OCI-LY7 (cell line): Measurements from ENCODE around the genes KLHDC3, SLC22A7, LRRC73, MAD2L1BP and MRPS18A.

GRCh38 chr6:42306815-42307442, 89.3 kb upstream of the MRPS10 start:
- PRO-cap = no peak
- RAMPAGE, long total RNA = no peak

GRCh38 chr6:42367096-42367739, 84.5 kb downstream of the TRERF1 start:
- PRO-cap = no peak
- RAMPAGE, long total RNA = no peak

DNA sequence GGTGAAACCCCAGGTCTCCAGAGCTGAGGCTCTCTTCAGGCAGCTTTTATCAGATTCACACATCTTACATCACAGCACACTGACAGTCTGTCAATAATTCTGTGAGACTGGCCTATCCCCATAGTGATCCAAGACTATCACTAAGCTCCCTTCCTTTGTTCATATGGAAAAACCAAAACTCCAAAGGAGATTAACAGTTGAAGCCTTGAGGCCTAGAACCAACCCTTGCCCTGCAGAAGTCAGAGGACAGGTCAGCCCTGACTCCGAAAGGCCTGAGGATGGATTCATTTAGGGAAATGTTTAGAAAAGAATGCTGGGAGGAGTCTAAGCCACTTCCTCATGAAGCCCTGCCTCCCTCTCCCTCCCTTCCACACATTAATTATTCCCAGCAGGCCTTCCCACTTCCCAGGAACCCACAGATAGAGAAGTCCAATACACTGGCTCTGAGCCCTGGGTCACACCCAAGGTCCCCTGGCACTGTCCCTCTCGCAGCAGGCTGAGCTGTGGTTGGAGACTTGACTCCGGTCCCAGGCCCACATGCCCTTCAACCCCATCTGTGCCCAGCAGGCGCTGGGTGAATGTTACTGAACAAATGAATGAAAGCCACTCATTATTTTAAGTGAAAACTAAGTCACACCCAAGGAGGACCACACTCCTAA, 23.1 kb downstream of the TRERF1 start:
- PRO-cap = no peak
- RAMPAGE, long total RNA = no peak

DNA sequence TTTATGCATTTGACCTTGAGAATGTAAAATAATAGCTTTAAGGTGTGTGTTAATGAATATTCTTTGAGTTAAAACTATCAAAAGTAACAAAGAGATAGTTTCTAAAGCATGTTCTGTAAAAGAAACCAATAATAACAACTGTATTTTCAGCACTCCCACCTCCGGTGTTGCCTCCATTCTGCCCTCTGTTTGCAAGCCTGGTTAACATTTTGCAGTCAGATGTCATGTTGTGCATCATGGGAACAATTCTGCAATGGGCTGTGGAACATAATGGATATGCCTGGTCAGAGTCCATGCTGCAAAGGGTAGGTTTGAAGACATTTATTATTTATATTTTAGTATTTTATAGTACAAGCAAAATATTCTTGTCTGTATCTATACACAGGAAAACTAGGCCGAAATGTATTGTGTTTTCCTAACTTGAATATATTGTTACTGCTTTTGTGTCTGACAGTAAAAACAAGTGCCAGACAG, 70.0 kb downstream of the PRPH2 start:
- PRO-cap = no peak
- RAMPAGE, long total RNA = no peak

DNA sequence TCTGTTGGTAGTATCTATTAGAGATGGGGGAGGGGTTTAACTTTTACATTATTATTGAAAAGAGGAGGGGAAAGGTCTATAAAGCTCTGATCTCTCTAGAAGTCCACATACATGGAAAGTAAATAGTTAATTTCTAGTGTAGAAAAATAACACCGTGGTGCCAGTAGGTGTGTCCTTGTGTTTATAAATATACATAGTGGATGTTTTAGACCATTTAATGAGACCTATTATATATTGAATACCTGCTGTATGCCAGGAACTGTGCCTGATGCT, 2.4 kb downstream of the BICRAL start:
- PRO-cap = no peak
- RAMPAGE, long total RNA = no peak

- PRO-cap = no peak
- RAMPAGE, long total RNA = no peak
Observed at GRCh38 chr6:42983784-42983889, 733 bp upstream of the PPP2R5D start.

DNA sequence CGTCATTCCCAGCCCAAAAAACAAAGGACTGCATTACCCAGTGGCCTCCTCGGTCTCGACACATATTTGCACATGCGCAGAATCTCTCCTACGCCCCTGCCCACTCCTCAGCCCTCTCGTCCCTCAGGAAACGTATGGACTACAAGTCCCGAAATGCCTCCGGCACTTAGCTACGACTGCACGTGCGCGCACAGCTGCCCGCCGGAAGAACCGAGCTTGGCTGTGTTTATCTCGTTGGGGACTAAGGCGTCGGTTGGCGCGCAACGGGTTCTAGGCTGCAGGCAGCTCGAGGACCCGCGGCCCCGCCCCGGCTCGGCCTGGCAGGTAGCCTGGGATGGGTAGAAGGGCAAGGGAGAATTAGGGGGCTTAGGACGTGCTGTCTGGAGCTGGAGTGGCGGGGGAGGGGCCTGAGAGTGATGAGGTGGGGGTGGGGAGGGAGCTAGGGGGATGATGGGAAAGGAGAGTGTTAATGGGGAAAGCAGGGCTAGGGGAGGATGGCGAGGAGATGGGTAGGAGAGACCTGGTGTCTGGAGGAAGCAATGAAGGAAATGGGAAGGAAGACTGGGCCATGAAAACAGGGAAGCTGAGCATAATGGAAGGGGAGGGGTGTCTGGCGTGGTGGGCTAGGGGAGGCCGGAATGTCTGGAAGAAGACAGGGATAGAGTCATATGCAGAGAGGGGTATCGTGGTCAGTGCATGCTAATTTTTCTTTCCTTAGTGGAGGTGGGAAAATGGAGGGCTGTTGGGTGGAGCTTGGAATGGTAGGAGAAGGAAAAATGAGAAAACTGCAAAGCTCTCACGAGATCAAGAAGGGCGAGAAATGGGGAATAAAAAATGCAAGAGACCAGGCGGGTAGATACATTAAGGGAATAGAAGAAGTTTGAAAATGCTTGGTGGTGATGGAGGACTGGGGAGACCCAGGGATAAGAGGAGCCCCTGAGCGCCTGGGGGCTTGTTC, at the start of gene KLHDC3:
TSS of gene KLHDC3 (plus strand) at position 225 of the 958 bp plus-strand sequence.
- PRO-cap = bidirectional peak, plus-strand start at position 244 of the sequence, minus-strand start outside the sequence; unidirectional peak, plus-strand start at position 469 of the sequence
- RAMPAGE, long total RNA = no peak

GRCh38 chr6:43059112-43059315, 220 bp downstream of the MRPL2 start:
- PRO-cap = no peak
- RAMPAGE, long total RNA = no peak

DNA sequence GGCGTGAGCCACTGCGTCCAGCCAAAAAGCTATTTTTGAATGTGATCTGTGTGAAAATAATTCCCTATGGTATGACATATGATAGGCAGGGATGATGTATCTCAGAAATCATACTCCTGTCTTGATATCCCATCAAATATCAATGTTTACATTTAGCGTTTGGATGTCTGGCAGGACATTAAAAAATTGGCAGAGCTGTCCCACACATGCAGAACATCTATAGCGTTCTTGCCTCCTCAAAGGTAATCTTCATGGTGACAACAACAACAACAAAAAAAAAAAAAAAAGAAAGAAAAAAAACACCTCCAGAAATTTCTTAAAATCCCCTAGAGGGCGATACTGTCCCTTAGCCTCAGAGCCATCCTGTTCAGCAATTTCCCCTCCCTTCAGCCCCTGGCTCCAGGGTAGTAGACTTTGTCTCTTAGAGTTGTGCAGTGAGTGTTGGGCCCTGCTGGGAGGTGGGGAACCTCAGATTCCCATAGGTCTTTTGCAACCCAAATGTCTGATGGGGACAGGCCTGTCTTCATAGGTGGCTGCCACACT, 6.2 kb upstream of the PTK7 start:
- PRO-cap = no peak
- RAMPAGE, long total RNA = no peak

DNA sequence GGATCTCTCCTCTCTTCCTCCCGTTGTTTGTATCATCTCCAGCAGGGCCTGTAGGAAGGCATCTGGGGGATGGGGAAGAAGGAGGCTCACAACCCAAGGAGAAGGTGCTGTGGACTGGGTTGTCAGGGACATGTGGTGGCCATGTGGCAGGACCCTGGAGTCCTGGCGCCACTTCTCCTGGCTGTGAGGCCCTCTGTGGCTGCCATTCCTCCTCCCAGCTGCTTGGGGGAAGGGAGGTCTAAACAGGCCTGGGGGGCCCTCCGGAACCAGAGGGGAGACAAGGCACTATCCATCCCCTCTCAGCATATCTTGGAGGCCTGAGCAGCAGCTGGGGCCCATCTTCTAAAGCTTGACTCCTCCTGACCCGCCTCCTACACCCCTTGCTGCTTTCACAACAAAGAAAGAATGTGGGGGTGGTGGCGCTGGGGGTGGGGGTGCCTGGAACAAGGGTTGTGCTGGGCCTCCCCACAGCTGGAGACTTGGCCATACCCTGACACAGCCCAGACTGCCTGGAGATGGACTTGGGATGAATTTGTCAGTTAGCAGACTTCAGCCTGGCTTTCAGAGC, 824 bp upstream of the PTK7 start:
- PRO-cap = no peak
- RAMPAGE, long total RNA = no peak

- PRO-cap = no peak
- RAMPAGE, long total RNA = no peak
Observed at GRCh38 chr6:43219956-43220687, 9.2 kb downstream of the DNPH1 start.

- PRO-cap = bidirectional peak, plus-strand start at chr6:43246719, minus-strand start at chr6:43246645; bidirectional peak, plus-strand start at chr6:43247025, minus-strand start at chr6:43246870
- RAMPAGE, long total RNA = no peak
Observed at GRCh38 chr6:43246373-43247170, 3.3 kb downstream of the TTBK1 start.

DNA sequence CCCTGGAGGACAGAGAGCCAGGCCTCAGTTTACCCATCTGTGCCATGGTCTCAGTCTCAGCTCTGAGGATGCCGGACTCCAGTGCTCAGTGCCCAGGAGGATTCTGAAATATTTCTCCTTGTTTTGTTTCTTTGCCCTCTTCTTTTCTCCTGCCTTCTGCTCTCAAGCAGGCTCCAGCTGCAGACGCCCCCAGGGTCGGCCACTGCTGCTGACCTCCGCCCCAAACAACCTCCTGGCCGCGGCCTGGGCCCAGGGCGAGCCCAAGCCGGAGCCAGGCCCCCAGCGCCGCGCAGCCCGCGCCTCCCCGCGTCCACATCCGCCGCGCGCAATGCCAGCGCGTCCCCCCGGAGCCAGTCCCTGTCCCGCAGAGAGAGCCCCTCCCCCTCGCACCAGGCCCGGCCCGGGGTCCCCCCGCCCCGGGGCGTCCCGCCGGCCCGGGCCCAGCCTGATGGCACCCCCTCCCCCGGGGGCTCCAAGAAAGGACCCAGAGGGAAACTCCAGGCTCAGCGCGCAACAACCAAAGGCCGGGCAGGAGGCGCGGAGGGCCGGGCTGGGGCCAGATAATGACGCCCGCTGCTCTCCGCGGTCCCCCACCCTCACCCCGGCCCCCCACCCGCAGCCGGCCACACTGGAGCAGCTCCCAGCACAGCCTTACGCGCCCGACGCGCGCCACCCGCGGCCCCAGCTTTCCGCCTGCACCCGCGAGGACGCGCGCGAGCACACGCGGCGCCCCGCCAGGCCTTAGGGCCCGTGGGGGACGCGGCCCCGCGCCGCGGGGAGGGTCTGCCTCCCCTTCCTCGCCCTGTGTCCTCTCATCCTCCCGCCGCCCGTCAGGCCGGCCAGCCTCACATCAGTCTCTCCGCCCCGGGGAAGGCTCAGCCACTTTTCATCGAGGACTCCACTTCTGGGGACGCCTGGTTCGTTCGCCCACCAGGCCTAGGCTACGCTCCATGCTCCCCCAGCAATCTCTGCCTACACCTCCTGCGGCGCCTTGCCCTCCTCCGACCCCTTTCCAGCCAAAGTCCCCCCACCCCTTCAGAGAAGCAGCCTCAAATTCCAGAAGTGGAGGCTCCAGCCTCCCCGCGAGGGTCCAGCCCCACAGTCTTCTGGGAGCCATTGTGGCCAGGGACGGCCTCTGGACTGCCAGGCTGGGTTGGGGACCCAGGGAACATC, 12.9 kb upstream of the SLC22A7 start:
- PRO-cap = no peak
- RAMPAGE, long total RNA = no peak

GRCh38 chr6:43297550-43298942, at the start of gene SLC22A7:
SLC22A7 (plus strand) TSS chr6:43298260.
- PRO-cap = no peak
- RAMPAGE, long total RNA = no peak

- PRO-cap = no peak
- RAMPAGE, long total RNA = no peak
Observed at GRCh38 chr6:43509779-43510591, at the start of gene LRRC73. LRRC73 (minus strand) TSS chr6:43510346.

DNA sequence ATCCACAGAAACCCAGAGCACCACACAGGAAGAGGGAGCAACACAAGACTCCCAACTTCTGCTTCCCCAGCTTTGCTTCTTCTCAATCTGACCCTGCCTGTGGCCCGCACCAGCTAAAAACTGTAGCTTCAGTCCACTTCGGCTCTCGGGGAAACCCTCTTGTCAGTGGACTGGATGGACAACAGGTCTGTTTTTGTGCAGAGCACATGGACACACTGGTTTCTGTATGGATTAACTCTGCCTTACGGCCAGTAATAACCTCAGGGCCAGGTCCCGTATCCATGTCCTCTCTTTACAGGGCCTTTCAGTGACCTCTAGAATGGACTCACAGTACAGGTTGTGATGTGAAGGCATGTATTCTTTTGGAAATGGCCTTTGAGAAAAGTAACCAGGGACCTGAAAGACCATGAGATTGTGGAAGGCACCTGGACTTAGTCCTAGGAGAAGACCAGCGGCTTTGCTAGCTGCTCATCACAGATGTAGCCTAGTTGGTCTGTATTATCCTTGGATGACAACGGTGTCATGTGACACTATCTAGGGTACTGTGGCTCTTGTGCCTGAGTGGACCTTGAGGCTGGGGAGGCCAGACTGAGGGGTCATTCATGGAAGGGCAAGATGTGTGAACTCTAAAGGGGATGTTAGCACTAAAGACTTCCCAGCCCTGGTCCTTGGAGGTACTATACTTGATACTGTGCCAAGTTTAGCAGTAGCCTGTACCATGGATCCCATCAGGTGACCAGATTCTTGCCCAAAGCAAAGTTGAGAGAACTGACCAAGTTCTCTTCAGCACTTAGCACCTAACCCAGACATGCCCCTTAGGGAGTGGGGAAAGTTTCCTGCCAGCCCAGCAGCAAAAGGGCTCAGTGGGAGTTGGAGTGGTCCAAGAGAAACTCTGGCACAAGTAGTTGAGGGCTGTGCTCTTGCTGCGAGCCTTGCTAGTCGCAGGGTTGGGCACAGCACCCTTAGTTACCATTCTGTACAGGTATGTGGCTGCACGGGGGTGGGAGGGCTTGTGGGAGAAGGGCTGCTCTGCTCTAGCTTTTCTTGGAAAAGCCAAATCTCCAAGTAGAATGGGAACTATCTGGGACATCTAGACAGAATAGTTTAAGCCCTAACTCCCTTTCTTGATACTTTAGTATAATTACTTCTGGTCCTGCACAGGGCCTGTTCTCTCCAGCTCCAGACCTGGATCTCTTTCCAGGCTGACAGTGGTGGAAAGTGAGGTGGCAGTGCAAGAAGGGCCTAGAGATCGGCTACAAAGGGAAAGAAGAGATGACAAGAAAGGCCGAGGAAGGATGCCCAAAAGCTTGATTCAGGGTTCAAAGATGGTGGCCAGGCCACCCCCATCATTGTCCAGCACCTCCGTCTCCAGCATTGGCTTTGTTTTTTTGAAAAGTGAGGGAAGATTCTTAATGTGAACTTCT, 6.2 kb downstream of the POLR1C start:
- PRO-cap = no peak
- RAMPAGE, long total RNA = no peak

GRCh38 chr6:43635388-43636566, at the start of gene MAD2L1BP:
MAD2L1BP (plus strand) TSS chr6:43635840.
- PRO-cap = bidirectional peak, plus-strand start at chr6:43635868, minus-strand start at chr6:43635790; unidirectional peak, minus-strand start at chr6:43636275
- RAMPAGE, long total RNA = no peak

DNA sequence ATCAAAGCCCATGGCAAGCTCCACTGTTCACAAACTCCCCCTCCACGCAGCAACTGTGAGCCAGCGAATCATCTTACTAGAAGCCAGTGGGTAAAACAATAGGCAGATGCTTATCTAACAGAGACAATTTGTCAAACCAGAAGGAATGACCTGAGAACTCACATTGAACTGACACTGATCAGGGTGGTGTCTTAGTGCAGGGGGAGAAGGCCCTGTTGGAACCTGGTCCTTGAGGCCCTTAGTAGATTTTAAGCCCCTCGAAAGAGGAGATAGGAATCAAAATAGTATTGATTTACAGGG, 4.5 kb downstream of the MRPS18A start:
- PRO-cap = no peak
- RAMPAGE, long total RNA = no peak

DNA sequence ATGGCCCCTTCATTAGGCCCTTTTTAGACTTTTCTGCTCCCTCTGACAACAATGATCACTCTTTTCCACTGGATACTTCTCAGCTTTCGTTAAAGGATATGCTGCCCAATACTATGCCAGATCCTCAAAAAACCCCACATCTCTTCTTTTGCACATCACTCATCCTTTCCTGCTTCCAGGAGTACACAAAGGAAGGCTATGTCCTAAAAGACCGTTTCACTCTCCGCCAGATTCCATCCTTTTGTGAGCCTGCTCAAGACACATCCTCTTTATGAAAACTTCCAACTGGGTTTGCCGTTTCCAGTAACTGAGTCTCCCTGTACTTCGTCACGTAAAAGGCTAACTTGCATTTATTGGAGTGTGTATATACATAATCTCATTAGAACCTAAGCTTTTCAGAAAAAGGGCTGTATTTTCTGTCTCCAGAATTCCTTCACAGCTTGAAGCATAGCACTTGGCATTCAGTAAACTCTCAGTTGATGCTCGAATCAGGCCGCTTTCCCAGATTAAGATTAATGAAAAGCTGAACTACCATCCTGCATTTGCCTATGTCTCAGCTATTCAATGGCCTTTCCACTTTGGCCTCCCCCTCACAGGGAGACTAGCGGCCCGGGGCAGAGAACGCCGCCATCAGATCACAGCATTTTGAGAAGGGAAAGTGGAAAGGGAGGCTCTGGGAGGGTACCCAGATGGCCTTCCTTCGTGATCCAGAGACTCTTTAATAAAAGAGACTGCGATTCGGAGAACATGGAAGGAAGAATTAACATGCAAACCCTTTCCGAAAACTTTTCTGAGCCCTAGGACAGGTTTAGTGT, 779 bp downstream of the MRPS18A start:
- PRO-cap = no peak
- RAMPAGE, long total RNA = no peak

DNA sequence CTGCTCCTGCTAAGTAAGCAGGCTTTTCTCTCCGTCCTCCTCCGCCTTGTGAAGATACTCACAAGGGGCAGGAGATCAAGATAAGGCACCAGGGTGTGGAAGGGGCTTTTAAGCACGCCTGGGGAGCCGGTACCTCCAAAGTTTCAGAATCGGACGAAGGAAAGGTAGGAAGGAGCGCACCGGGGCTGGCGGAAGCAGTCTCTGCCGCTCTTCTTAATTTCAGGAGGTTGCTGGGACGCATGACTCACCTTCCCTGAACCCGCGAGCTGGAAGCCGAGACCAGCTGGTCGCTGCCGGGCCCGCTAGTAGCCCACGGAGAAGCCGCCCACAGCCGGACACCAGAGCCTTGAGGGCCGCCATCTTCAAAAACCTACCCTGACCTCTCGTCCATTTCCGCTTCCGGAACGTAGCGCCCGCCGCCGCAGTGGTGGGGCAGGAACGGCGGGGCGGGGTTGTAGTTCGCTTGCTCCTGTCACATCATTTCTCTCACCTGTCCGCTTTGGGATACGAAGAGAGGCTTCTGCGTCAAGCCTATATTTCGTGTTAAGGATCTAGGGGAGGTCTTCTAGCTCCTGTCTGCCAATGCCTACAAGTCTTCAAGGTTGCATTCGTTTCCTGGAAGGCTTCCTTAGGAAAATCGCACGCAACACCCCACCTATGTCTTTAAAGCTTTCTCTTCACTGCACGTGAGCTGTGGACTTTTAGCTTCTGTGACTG, at the start of gene MRPS18A:
TSS of gene MRPS18A (minus strand) at position 372 of the 717 bp plus-strand sequence.
- PRO-cap = bidirectional peak, plus-strand start at position 424 of the sequence, minus-strand start at position 382 of the sequence
- RAMPAGE, long total RNA = start-site peak on the minus strand centred at position 375 of the sequence, 29 bp wide, 186 and 157 reads in 2 replicates